Calu3 (cell line): ENCODE data around the genes NUP43, PLEKHG1 and ZBTB2.

DNA sequence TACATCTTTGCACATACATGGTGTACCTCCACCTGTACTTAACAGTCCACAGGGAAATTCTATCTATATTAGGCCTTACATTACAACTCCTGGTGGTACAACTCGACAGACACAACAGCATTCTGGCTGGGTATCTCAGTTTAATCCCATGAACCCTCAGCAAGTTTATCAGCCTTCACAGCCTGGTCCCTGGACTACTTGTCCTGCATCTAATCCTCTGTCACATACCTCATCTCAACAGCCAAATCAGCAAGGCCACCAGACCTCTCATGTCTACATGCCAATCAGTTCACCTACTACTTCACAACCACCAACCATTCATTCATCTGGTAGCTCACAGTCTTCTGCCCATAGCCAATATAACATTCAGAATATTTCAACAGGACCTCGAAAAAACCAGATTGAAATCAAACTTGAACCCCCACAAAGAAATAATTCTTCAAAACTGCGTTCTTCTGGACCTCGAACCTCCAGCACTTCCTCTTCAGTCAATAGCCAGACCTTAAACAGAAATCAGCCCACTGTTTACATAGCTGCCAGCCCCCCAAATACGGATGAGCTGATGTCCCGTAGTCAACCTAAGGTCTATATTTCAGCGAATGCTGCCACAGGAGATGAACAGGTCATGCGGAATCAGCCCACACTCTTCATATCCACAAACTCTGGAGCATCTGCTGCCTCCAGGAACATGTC, 21.4 kb upstream of the SUMO4 start:
- PRO-cap, result no peak

- PRO-cap, result no peak
These were observed 34.9 kb downstream of the ZC3H12D start for GRCh38 chr6:149449766-149450425.

DNA sequence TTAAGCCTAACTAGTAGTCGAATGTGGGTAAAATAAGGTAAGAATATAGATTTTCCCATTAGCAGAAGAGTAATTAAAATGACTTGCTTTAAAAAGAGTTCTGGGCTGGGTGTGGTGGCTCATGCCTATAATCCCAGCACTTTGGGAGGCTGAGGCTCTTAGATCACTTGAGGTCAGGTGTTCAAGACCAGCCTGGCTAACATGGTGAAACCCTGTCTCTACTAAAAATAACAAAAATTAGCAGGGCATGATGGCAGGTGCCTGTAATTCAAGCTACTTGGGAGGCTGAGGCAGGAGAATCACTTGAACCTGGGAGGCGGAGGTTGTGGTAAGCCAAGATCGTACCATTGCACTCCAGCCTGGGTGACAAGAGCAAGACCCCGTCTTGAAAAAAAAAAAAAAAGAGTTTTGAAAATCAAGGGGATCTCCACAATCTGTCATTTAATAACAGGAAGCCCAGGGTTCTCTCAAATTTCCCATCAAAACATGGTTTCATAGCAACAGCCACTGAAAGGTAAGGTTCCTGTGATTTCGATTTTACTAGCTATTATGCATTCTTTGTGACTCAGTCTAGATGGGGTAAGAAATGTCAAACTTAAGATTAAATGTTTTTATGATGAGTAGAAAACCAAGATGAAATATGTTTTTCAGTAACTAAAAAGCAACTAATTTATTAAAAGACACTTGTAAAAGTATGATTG, 10.0 kb upstream of the ZC3H12D start:
- PRO-cap, result no peak

DNA sequence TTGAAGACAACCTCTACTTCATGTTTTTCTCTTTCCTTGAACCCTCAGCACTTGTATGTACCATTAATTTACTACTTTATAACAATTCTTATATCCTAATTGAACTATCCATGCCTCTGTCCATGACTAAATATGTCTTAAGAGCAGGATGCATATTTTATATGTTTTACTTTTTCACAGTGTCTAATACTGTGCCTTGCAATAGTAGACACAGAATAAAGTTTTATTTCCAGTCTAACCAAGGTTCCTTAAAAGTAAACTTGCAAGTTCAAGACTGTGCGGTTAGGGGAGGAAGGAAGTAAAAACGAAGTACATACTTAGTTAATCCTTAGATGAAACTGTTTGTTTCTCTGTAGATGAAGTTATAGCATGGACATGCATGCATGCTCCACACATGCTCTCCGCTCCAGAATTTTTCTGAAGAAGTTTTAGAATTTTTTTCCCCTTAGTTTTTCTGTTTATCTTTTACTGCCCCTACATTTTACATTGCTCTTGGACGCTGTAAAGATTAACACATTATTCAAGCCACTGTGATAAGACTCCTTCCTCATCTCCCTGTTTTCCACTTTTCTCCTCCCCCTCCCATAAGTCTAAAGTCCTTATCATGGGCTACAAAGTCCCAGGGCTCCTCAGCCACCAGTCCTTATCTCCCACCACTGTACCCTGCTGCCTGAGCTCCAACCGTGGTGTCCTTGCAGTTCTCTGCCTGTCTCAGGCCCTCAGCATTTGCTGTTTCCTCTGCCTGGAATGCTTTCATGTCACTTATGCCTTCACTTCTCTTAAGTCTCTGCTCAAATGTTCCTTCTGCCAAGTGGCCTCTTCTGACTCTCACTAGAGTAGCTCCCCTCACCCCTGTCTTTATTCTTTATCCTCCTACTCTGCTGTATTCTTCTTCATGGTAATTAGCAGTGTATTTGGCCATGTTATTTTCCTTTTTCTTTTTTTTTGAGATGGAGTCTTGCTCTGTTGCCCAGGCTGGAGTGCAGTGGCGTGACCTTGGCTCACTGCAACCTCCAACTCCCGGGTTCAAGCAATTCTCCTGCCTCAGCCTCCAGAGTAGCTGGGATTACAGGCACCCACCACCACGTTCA, 10.5 kb upstream of the LATS1 start:
- PRO-cap, result no peak

- PRO-cap, result bidirectional peak, plus-strand start at chr6:149746620, minus-strand start at chr6:149746453
These were observed at the start of gene NUP43 for GRCh38 chr6:149745696-149746902. Gene NUP43, minus strand, starts transcription at chr6:149746529.

GRCh38 chr6:149842460-149843133, 21.6 kb downstream of the LRP11 start:
- PRO-cap, result no peak

DNA sequence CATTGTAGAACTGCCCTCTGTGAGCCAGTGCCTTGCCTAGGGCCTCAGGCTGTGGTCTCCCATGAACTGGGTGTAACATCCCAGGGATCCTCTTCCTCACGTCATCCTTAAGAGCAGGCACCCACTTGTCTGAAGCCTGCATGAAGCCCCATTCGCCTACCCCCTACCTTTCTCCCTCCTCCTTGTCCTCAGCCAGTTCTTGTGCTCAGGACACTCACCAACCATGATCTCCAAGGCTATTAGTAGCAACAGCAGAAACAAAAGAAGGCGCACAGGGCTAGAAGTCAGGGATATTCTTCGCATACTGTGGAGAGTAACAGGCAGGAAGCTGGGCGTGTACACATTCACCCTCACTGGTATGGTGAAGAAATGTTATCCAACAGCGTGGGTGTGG, 7.3 kb downstream of the RAET1E start:
- PRO-cap, result no peak

DNA sequence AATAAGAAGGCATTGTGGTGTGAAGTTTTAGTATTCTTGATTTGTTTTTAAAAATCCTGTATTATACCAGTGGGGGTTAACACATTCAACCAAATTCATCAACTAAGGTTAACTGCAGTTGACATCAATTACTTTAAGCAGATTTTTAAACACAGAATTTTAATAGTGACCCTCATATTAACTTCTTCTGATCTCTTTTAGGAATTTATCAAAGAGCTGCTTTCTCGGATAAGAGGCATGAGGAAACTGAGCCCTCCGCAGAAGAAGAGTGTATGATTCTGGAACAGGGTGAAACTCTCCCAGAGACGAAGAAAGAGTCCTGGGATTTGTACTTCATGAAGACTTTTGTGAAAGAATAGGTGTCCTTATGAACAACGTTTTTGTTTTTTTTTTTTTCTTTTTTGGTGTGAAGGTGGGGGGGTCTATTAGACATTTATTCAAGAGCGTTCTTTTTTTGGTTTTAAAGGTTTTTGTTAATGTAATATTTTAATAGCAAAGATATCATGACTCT, 105.8 kb downstream of the PPP1R14C start:
- PRO-cap, result no peak

DNA sequence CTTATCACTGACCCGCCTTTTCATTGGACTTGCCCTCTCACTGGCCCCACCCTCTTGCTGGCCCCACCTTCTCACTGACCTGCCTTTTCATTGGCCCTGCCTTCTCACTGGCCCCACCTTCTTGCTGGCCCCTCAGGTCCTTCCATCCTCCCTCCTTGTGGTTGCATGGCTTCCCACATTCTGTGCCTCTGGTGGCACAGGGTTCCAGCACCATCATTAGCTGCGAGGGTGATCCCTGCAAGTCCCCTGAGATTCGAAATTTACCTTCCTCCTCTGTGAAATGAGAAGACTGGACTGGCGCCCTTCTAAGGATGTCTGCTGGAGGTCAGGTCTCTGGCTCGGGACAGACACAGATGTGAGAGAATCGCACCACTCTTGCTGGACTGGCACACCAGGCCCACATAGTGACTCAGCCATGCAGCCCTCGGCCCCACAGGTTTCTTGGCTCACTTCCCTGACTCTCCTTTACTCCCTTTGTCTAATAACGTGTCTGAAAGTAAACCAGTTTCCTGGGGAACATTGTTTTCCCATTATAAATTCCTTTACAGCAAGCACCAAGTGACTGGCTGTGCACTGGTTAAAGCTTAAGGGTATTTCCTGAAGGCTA, 106.9 kb upstream of the PLEKHG1 start:
- PRO-cap, result bidirectional peak, plus-strand start at position 145 of the sequence, minus-strand start outside the sequence; bidirectional peak, plus-strand start at position 468 of the sequence, minus-strand start at position 385 of the sequence

GRCh38 chr6:150599620-150600068, at the start of gene PLEKHG1:
Gene PLEKHG1, plus strand, starts transcription at chr6:150599885.
- PRO-cap, result bidirectional peak, plus-strand start at chr6:150599903, minus-strand start at chr6:150599811

DNA sequence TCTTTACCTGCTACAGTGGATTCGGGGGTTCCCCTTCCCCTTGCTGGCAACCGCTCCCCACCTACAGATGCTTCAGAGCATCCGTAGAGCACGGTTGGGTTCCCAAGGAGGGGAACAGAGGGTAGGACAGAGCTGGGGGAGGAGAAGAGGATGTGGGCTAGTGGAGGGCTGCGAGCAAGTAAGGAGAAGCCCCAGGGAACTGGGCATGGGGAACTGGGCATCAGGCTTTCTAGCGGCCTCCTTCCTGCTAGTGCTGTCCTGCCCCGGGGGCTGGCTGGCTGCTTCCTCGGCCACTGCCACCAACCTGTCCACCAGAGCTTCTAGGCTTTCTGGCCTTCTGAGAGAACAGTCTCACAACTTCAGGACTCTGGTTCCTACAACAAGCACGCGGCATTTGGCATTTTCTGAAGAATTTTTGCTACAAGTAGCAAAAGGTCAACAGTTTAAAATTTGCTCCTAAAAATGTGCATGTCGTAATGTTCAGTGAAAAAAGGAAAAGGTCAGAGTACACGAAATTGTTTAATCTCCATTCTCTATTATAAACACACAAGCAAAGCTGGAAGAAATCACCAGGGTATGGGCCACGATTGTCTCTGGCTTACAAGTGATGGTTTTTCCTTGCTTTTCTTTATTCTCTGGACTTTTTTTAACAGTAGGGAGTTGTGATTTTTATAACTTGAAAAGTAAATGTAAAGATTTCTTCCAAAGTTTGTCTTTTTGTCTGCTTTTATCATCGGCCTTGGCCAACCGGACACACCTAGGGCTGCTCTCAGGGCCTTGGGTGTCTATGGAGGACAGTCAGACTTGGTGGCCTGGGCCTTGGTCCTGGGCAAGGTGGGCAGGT, 32.2 kb downstream of the PLEKHG1 start:
- PRO-cap, result no peak

DNA sequence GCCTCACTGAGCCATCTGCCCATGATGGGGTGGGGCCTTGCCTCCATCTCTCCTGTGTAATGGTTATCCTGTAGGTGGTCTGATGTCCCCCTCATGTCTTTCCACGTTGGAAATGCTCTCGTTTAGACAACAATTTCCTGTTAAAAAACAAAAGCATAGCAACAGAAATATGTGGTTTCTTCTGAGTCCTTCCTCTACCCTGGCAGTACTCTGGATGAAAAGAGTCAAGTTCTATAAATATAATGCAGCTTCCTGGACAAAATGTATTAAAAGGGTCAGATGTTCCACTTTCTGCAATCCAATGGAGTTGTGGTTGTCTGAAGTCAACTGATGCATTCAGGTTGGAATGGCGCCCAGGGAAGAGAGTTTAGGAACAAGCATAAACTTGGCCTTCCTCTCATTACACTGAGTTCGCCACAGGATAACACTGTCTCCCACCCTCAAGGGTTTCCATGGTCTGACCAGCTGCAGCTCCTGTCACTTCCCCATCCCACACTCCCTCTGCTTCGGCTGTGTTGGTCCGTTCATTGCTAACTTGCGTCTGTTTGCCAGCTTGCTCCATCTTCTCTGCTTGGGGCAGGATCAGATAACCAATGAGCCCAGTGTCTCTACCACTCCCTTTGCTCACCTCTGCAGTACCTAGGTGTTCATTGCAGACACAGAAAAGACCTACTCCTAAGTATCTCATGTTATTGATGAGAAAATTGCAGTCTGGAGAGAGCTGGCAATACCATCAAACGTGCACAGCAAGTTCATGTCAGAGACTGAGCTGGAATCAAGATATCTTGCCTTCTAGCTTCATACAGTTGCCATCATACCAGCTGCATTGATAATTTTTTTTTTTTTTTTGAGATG, 66.5 kb downstream of the PLEKHG1 start:
- PRO-cap, result no peak

- PRO-cap, result no peak
These were observed 51.2 kb upstream of the MTHFD1L start for GRCh38 chr6:150814280-150814797.

GRCh38 chr6:150831148-150831691, 34.3 kb upstream of the MTHFD1L start:
- PRO-cap, result no peak

DNA sequence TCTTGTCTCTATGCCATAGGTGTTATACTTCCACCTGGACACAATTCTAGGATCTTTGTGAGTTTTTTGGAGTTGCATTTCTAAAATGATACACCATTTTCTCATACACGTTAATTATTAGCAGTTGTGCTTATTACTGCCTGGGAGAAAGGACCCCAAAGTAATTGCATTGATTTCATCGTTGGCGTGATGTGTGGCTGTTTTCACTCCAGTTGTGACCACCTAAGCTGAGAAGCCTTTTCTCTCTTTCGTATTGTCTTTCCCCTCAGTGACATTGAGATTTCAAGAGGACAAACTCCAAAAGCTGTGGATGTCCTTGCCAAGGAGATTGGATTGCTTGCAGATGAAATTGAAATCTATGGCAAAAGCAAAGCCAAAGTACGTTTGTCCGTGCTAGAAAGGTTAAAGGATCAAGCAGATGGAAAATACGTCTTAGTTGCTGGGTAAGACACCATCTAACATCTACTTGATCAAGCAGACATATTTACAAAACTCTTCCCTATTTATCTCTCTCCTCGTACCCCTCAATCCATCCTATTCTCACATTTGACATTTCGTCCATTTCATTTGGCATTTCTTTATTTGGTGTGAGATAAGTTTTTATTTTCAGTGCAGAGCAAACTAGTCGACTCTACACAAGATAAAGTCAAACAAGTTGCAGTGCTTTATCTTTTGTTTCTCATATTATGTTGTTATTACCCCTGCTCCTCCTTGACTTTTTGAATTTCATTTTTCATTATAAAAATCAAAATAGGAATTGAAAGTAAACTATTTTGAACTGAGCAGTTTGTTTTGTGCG, 60.5 kb downstream of the MTHFD1L start:
- PRO-cap, result no peak

DNA sequence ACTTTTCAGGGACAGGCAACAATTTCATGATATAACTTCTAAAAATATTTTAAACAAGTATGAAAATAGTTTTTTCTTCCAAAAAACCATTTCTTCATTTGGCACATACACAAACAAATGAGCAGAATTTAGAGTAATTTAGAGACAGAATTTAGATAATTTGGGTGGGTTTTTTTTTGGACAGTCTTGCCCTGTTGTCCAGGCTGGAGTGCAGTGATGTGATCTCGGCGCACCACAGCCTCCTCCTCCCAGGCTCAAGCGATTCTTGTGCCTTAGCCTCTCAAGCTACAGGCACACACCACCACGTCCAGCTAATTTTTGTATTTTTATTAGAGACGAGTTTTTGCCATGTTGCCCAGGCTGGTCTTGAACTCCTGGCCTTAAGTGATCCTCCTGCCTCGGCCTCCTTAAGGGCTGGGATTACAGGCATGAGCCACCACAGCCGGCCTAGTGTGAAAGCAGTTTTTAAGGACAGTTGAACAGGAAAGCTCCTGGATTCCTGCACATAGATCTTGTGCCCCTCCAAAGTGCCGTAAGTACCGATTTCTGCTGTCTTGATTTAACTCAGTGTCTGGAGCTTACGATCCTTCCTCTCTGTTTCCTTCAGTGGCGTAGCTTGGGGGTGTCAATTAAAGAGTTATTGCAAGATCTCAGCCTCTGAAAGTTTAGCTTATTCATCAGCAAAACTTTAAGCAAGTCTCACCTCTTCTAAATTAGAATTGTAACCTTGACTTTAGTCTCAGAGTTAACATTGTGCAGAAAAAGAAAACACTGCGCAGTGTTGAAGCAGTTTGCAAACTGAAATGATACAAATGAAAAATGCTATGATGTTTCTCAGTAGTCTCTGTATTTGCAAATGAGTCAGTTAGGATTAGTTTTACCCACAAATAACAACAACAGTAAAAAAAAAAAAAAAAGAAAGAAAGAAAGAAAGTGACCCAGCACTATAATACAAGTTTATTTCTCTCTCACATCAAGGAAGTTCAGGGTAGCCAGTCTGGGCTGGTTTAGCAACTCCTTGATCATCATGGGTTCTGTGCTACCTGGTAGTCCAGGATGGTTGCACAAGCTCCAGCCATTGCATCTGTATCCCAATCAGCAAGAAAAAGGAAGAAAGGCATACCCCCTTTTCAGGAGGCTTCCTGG, 128.0 kb downstream of the MTHFD1L start:
- PRO-cap, result no peak

DNA sequence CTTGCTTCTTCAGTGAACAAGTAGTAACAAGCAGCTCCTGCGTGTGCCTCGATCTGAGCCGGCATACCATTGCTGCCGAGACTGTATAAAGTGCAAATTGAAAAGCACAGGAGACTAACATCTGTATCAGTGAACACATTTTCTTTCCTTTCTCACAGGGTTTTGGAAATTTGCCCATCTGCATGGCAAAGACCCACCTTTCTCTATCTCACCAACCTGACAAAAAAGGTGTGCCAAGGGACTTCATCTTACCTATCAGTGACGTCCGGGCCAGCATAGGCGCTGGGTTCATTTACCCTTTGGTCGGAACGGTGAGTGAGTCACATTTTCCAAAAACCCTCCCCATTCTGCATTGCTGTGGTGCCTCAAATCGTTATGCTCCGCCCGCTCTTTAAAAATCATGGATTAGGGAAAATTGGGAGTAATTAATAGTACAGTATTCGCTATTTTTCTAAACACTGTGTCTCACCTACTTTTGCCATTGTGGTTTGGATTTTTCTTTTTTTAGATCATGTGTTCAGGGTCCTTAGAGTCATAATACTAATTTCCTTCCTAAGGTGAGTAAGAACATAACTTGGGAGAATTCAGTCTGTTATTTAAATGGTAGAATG, 171.4 kb downstream of the MTHFD1L start:
- PRO-cap, result no peak

GRCh38 chr6:151389219-151389891, 2.0 kb downstream of the ZBTB2 start:
- PRO-cap, result unidirectional peak, plus-strand start at chr6:151389760

GRCh38 chr6:151391399-151392267, at the start of gene ZBTB2:
Gene ZBTB2, minus strand, starts transcription at chr6:151391559.
- PRO-cap, result bidirectional peak, plus-strand start at chr6:151391611, minus-strand start at chr6:151391548; bidirectional peak, plus-strand start at chr6:151391949, minus-strand start at chr6:151391795

DNA sequence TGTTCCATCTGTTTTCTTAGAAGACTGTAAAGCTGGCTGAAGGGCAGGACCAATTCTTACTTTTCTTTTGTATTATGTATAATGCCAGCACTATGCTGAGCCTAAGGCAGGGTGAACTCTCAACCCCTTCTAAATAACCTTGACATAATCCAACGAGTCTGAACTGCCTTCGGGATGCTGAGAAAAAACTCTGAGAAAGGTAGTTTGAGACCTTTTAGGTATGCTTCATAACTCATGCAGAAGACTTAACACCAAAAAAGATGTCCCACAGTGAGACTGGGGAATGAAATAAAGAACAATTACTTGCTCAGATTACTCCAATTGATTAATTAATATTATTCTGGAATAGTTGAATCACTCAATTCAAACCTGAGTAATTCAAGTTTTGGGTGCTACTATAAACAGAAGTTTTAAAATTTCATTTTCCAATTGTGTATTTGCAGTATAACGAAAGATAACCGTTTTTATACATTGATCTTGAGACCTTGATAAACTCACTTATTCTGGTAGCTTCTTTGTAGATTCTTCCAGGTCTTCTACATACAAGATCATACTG, 19.1 kb upstream of the ZBTB2 start:
- PRO-cap, result no peak